ENCODE measurements around a stretch of chr2.

- PRO-cap: no peak
- RAMPAGE, long total RNA, 4 experiments: no peak in any of the 4 experiments
Measured at GRCh38 chr2:21004982-21005708, 38.7 kb downstream of the APOB start.

DNA sequence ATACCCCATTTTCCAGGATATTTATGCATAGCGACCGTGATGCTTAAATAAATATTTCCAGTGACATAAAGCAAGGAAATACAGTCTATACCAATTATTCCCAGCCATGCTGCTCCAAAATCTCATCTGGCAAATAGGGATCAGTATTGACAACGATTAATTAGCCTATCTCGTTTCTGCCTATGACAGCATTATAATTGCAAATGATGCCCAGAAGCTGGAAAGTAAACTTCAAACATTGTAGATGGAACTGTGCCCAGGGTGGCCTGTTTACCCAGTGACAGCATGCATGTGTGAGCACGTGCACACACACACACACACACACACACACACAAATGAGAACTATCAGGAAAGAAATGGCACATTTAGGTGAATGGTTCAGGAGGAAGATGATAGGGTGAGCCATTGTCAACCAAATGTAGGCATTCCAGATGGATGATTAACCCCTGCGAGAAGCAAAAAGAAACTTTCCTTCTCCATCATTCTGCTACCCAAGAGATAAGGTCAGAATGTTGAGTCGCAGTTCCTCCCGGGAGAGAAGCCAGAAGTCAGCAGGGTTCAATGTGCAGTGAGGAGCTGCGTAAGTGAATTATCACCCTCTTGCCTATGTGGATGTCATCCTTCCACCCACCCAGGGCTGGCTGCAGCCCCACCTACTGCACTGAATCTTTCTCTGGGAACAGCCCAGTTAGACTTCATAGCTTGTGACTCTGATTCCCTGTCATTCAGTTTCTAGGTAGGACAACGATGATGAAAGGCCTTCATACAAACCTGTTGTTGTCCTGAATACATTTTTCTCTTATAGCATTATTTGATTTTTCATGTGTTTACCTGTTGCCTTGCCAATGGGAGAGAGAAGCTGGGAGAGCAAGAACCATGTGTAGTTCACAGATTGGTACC lies 3.4 kb upstream of the APOB start:
- PRO-cap: no peak
- RAMPAGE, long total RNA, 4 experiments: no peak in any of the 4 experiments

DNA sequence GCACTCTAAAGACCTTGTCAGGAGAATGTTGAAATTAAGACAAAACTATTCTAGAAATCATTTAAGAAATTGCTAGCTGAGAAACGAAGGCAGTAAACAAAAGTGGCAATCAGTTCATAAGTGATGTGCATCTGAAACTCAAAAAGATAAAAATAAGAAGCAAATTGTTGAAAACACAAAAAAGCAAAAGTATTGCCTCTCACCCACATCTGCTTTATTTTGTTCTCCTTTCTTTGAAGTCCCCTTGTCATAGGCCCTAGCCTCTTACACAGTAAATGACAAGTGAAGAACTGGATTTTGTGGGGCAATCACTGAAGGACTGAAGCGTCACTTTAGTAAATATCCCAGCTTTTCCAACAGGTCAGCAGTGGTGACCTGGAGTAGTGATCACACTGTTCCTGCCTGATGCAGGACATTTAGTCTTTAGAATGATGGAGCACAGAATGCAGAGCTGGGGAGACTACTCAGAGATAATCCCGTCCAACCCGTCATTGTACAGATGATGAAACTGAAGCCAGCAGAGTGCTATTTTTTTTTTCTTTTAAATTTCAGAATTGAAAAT lies 28.1 kb upstream of the TDRD15 start:
- PRO-cap: no peak
- RAMPAGE, long total RNA, 4 experiments: no peak in any of the 4 experiments

DNA sequence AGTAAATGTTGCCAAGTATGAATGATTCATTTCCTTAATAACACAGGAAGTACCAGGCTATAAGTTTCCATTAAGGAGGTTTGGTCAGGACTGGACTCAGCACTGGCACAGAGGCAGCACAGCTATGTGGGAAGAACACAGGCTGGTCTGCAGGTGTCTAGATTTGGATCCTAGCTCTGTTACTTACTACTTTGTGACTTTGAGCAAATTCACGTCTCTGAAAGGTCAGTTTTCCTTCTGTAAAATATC lies 97.2 kb downstream of the TDRD15 start:
- PRO-cap: no peak
- RAMPAGE, long total RNA, 4 experiments: no peak in any of the 4 experiments

DNA sequence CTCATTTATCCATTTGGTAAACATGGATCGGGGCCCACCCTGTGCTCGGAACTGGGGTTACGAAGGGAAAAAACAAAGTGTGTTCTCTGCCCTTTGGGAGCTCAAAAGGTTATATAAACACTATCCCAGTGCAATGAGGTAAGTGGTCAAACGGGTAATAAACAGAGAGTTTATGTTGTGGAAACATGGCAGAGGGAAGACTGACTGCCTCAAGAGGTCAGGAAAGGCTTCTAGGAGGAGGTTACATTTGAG lies 299.2 kb downstream of the TDRD15 start:
- PRO-cap: no peak
- RAMPAGE, long total RNA, 4 experiments: no peak in any of the 4 experiments

- PRO-cap: no peak
- RAMPAGE, long total RNA, 4 experiments: no peak in any of the 4 experiments
Measured at GRCh38 chr2:21424341-21424725, 300.6 kb downstream of the TDRD15 start.

- PRO-cap: no peak
- RAMPAGE, long total RNA, 4 experiments: no peak in any of the 4 experiments
Measured at GRCh38 chr2:22025269-22025760, 901.5 kb downstream of the TDRD15 start.

- PRO-cap: no peak
- RAMPAGE, long total RNA, 4 experiments: no peak in any of the 4 experiments
Measured at GRCh38 chr2:22037328-22037773, 913.6 kb downstream of the TDRD15 start.

DNA sequence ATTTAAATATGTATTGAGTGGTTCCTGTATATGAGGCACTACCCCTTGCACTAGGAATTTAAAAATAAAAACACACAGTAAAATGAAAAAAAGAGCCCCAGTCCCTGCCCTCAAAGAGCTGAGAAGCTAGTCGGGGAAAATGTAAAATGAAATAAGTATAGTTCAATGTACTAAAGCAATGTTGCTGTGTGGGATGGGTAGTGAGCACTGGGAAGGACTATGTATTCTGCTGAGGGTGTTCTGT lies 1094.8 kb upstream of the KLHL29 start:
- PRO-cap: no peak
- RAMPAGE, long total RNA, 4 experiments: no peak in any of the 4 experiments

- PRO-cap: no peak
- RAMPAGE, long total RNA, 4 experiments: no peak in any of the 4 experiments
Measured at GRCh38 chr2:23197803-23198772, 186.9 kb upstream of the KLHL29 start.

- PRO-cap: bidirectional peak, plus-strand start at chr2:23386058, minus-strand start at chr2:23385947
- RAMPAGE, long total RNA, 4 experiments: no peak in any of the 4 experiments
Measured at GRCh38 chr2:23385733-23386330, 853 bp downstream of the KLHL29 start.

DNA sequence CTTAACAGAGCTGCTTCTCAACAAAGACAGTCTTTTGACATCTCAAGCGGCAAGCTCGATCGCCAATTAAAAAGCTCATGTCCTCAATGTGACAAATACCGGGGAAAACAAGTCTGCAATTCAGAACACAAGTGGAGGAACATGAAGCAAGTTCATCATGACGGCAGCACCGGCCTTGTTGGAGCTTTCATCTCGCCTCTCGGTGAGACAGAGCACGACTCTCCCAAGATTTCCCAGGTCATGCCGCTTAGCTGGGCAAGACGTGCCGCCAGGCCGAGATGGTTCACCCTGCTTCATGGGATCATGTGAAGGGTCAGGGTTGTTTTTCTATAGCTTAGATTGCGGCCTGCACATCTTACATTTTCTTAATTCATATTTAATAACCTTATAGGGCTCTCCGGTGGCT lies 65.0 kb downstream of the KLHL29 start:
- PRO-cap: unidirectional peak, plus-strand start at position 123 of the sequence
- RAMPAGE, long total RNA, 4 experiments: no peak in any of the 4 experiments

- PRO-cap: no peak
- RAMPAGE, long total RNA, 4 experiments: no peak in any of the 4 experiments
Measured at GRCh38 chr2:23467363-23467700, 82.4 kb downstream of the KLHL29 start.

GRCh38 chr2:23525219-23525636 lies 140.2 kb downstream of the KLHL29 start:
- PRO-cap: unidirectional peak, minus-strand start at chr2:23525314
- RAMPAGE, long total RNA, 4 experiments: no peak in any of the 4 experiments

GRCh38 chr2:23564425-23564703 lies 179.4 kb downstream of the KLHL29 start:
- PRO-cap: bidirectional peak, plus-strand start at chr2:23564538, minus-strand start at chr2:23564313
- RAMPAGE, long total RNA, 4 experiments: no peak in any of the 4 experiments

DNA sequence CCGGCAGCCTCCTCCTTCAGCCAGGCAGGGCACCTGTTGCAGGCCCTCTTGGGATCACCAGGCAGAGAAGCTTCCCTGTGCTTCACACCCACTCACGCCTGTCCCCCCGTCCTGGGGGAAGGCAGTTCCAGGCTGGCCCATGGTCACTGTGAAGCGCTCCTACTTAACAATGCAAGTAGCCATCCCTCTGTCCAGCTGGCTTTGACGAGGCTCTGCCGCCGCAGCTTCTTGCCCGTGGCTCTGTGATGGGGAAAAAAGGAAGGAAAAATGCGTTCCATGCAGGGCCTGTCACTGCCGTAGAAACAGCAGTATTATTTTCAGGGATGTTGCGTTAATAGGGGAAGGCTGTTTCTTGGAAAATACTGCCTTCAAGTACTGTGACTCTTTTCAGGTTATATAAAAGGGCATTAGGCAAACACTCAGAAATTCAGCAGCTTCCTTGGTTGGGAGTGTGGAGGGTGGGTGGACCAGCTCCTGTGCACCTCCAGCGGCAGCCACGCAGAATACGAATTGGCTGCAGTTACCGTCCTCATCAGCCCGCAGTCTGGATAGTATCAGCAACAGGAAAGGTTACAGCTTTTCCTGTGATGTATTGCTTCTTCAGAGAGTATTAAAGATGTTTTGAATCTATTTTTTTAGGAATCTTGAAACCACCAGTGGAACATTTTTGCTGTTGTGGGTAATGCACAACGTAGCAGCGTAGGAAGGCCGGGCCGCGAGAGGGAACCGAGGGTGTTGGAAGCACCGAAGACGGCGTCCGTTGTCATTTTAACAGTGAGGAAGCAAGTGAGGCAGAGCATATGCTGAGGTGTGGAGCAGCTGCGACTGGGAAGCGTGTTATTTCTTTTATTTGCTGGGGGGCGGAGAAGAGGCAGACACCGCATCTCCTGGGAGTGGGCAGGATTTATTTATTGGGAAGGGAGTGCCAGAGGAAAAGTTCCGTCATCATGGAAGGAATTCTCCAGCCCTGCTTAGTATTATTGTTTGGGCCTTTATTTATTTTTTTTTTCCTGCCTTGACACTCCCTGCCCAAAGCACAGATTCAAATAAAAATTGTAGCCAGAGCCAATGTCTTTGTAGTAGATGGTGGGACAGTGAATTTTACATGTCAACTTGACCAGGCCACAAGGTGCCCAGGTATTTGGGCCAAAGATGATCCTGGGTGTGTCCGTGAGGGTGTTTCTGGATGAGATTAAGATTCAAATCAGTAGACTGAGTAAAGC lies 232.6 kb downstream of the KLHL29 start:
- PRO-cap: bidirectional peak, plus-strand start at position 766 of the sequence, minus-strand start at position 203 of the sequence
- RAMPAGE, long total RNA, 4 experiments: start-site peak on the minus strand in 3 of 4 experiments, centred at positions 247 to 255 of the sequence, 8 to 26 reads per replicate

- PRO-cap: no peak
- RAMPAGE, long total RNA, 4 experiments: no peak in any of the 4 experiments
Measured at GRCh38 chr2:23658362-23659008, 268.4 kb downstream of the ATAD2B start.

DNA sequence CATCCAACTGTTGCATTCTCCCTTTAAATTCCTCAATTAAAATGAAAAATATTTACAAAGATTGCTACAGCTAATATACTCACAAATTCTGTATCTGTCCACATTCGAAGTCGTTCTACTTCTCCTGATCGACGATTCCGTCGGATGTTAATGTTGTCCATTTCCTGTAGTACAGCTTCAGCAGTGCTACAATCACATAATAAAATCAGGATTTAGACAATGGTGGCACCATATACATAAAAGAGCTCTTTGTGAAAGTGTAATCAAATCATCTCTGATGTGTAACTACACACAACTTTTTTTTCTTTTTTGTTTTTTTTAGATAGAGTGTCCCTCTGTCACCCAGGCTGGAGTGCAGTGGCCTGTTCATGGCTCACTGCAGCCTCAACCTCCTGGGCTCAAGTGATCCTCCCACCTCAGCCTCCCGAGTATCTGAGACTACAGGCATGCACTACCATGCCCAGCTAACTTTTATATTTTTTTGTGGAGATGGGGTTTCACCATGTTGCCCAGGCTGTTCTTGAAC lies 41.2 kb downstream of the ATAD2B start:
- PRO-cap: no peak
- RAMPAGE, long total RNA, 4 experiments: no peak in any of the 4 experiments

DNA sequence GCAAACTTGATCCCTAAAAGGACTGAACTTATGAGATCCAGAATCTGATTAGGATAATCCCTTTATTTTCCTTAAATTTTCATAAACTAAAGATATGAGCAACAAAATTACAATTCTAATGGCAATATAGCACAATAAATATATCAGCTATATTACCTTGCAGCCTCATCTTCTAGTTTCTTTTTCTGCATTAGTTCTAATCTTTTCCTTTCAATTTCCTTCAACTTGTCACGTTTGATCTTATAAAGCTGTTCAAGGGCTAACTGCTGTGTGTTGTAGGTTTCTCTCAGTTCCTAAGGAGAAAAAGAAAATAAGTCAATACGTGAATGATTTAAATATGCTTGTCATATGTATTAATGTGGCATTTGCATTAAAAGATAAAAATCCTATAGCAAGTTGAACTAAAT lies 84.8 kb downstream of the ITSN2 start:
- PRO-cap: no peak
- RAMPAGE, long total RNA, 4 experiments: no peak in any of the 4 experiments

- PRO-cap: no peak
- RAMPAGE, long total RNA, 4 experiments: start-site peak on the minus strand in 1 of 4 experiments, at chr2:24301193-24301224 at its widest, 30 reads per replicate
Measured at GRCh38 chr2:24300912-24301395, 59.4 kb downstream of the ITSN2 start.

All from gastroesophageal sphincter (tissue), 4 donors.